Fibroblast of villous mesenchyme (primary cell): Measurements from ENCODE around the genes TESK2 and KNCN.

- CAGE, long polyA plus RNA = no peak
Observed at GRCh38 chr1:44684461-44684953, 10.0 kb downstream of the ARMH1 start.

DNA sequence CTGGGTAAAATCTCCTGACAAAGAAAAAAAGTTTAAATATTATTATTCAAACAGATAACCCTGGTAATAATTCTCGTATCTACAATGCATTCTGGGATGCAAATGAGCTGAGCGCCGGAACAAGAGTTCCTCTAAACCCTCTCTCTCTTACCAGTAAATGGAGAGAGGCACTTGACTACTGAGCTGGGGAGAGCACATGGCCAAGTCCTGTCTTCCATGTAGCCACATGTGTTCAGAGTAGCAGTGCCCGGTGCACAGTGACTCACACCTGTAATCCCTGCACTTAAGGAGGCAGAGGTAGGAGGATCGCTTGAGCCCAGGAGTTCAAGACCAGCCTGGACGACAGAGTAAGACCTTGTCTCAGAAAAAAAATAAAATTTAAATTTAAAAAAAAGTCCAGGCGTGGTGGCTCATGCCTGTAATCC lies 17.6 kb upstream of the KIF2C start:
- CAGE, long polyA plus RNA = no peak

- CAGE, long polyA plus RNA = no peak
Observed at GRCh38 chr1:45327691-45328941, 1.4 kb downstream of the HPDL start.

- CAGE, long polyA plus RNA = no peak
Observed at GRCh38 chr1:45349206-45349807, 9.3 kb downstream of the TOE1 start.

GRCh38 chr1:45490616-45491725 lies at the start of gene TESK2:
Gene TESK2, minus strand, starts transcription at chr1:45491163.
- CAGE, long polyA plus RNA = no peak

GRCh38 chr1:45507872-45509202 lies 8.2 kb downstream of the MMACHC start:
- CAGE, long polyA plus RNA = no peak

DNA sequence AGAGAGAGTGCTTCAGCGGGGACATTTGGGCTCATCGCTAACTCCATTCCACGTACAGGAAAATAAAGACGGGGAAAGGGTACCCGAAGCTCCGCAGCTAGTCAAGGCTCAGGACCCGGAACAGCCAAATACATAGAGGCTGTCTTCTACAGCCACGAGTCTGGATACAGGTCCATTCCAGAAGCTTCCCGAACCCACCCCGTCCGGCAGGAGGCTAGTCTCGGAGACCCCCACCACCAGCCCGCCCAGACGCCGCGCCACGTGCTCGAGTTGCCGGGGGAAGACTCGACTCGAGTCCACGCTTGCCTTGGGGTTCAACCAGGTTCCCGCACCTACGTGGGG lies 410 bp downstream of the PRDX1 start:
- CAGE, long polyA plus RNA = no peak

GRCh38 chr1:45542601-45543054 lies 8.0 kb upstream of the AKR1A1 start:
- CAGE, long polyA plus RNA = no peak

DNA sequence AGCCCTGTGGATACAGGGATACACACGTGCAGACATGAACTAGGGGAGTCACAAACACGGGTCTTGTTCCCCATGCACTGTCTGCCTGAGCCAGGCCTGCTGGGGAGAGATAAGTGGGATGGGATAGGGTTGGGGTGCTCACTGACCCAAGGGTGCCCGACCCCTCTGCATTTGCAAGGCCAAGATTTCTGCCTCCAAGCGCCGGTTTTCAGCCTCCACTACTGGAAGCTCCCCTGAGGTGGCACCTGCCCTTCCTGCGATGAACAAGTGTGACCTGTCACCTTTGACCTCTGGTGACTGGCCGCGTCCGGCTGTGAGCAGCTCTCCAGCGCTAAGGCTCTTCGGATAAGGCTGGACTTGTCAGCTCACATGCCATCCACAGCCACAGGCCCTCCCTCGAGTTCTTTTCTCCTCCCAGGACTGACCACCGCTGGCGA lies 1.7 kb downstream of the CCDC17 start:
- CAGE, long polyA plus RNA = no peak

DNA sequence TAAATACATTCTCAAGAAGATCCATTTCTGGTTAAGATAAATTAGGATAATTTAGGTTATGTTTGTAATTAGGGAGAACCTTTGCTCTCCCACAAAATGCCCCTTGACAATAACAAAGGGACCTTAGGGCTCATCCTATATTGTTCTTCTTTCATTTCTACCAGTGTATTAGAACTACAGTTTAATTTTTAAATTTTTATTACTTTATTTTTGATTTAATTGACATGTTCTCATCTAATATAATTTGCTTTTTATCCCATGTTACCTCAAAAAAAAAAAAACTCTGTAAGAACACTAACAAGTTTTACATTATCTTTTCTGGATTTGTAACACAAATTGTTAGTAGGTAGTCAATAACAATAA lies 14.0 kb downstream of the TMEM69 start:
- CAGE, long polyA plus RNA = no peak

DNA sequence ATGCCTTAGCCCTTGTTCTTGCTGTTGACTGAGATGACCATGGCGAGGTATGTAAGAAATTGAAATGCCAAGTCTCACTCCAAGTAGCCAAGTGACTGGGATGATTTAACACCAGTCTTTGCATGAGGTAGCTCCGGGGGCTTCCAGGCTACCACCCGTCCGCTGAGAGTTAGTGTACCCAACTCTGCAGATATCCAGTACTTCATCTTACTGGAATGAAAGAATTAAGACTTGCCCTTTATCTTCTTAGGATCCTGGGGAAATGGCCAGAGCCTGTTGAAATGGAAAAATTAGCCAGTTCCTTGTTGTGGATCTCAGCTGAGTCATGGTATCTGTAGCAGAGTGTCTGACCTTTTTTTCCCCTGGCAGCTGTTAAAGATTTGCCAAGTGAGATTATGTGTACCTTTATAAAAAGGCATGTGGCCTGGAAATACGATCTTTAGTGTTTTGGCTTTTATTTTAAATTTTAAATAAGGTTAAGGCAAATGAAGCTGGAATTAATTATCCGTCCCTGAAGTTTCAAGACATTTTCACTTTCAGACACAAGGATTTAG lies 151.1 kb downstream of the MAST2 start:
- CAGE, long polyA plus RNA = no peak

GRCh38 chr1:46006072-46006659 lies 126.3 kb downstream of the PIK3R3 start:
- CAGE, long polyA plus RNA = no peak

GRCh38 chr1:46181105-46182236 lies 5.2 kb upstream of the P3R3URF start:
- CAGE, long polyA plus RNA = no peak

- CAGE, long polyA plus RNA = no peak
Observed at GRCh38 chr1:46195599-46196171, 2.5 kb downstream of the POMGNT1 start.

DNA sequence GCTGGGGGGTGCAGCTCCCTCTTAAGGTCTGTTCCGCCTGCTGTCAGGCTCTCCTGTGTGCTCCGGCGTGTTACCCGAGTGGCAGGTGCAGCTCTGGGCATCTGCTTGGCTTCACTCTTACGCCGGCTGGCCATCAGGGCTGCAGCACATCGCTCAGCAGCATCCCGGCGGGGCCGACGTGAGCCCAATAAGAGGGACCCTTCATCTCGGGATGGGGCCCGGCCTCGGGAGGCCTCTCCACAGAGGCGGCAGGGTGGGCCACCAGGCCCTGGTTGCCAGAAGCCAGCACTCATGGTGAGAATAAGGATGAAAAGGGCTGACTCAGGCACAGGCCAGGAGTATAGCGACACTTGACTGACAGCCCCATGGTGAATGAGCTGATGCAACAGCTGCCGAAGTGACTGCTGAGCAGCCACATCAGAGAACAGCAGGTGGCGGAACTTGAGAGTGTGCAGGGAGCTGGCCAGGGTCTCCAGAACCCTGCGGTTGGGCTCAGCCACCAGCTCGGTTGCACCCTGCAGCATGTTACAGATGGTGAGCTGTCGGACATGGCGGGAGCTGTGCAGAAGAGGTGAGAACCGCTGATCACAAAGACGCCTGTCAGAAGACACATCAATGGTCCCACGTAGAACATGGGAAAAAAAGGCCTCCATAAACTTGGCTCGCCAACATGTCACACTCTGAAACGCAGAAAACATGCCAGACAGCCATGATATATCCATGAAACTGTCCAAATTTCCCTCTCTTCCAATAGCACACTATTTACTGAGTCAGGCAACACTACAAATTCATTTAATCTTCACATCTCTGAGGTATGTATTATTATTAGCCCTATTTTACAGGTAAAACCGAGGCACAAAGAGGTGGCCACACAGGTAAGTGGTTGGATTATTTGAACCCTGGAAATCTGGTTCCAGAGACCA lies 17.3 kb downstream of the LRRC41 start:
- CAGE, long polyA plus RNA = no peak

DNA sequence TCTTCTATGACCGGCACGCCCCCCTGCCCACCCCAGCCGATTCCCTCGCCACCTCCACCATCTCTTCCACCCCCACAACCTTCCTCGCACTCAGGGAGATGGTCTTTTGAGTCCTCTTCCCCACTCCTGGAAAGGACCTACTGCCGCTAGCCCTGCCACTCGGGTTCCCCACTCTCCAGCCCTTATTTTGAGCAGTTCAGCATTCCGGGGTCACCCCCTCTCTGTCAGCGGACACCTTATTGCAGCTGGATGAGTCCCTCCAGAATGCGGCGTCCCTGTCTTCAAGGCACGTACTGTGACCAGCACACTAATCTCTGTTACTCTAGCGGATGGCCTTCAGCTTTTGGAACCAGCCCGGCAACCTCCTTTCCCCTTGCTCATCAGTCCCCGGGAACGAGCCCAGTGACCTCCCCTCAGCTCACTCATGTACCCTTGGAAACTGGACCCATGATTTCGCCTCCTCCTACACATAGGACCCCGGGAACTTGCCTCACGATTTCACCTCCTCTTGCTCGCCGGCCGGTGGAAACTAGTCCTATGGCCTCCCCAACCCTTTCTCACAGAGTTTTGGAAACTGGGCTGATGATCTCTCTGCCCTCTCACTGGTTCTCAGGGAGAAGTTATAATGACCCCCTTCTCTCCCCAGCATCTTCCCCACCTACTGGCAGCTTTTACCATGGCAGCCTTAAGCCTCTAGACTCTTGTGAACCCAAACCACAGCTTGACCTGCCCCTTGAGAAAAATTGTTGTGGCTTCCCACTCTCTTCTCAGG lies 1.2 kb downstream of the NSUN4 start:
- CAGE, long polyA plus RNA = no peak

- CAGE, long polyA plus RNA = no peak
Observed at GRCh38 chr1:46410318-46411607, 16.6 kb downstream of the FAAH start.

DNA sequence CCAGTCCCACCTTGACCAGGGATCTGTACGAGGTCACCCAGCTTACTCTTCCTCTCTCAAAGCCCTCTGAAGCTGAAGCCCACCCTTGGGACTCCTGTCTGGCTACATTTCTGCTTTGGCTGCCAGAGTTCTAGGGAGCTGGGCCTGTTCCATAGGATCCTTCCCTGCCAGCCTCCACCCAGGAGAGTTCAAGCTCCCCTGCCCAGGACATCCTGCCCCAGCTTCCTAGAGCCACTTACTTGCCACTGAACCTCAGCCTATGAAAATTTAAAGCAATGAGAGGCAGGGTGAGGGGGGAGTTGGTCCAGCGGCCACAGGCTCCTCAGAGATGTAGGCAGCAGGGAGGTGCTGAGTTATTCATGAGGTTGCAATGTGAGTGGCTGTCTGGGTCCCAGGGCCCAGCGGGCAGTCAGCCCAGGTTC lies at the start of gene KNCN:
TSS of gene KNCN (minus strand) at position 240 of the 422 bp plus-strand sequence.
- CAGE, long polyA plus RNA = no peak

- CAGE, long polyA plus RNA = no peak
Observed at GRCh38 chr1:46644933-46645603, 23.1 kb downstream of the ATPAF1 start.

DNA sequence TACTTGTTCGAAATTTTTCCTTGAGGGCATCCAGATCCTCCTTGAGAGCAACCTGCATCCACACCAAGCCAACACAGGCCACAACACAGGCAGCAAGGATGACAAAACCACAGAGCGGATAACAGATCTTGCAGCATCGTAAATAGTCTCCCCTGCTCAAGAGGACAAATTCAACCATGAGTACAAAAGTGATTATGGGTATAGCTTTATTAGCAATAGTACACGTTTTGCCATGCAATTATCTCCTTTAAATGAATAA lies 2.7 kb downstream of the EFCAB14 start:
- CAGE, long polyA plus RNA = no peak